Thoracic aorta (tissue), 1 donor: ENCODE measurements around a stretch of chr2.

GRCh38 chr2:229415855-229416877, 145.1 kb upstream of the PID1 start:
- RAMPAGE, long total RNA = no peak

- RAMPAGE, long total RNA = no peak
Measured at GRCh38 chr2:229791699-229792475, 77.5 kb upstream of the DNER start.

DNA sequence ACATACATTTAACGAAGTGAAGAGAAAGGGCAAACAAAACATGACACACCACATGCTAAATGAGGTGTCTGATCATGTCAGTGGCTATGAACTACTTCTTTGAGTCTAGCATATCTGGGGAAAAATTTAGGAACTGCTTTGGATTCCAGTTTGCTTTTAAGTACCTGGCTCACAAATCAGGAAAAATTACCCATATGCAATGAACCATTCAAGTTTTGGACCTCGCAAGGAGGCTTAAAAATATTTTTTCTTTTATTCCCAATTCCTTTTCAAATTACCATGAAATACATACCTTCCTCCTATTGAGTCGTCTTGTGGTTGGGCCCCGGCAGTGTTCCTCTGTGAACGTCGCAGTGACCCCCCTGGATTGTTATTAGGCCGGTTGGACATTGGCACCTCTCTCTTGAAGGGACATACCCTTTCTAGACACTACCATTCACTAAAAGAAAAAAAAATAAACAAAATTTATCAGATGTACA, 42.1 kb downstream of the TRIP12 start:
- RAMPAGE, long total RNA = no peak

DNA sequence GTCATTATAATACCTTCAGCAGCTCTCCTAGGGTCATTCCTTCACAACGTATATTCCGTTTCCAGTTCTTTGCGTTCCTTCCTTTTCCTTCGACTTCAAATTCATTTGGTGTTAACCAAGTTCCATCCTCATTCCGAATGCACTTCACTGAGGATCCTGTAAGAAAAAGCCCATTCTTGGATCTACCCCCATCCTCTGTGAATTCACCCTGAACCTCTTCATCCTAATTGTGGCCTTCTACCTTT, 42.3 kb downstream of the SP110 start:
- RAMPAGE, long total RNA = no peak

DNA sequence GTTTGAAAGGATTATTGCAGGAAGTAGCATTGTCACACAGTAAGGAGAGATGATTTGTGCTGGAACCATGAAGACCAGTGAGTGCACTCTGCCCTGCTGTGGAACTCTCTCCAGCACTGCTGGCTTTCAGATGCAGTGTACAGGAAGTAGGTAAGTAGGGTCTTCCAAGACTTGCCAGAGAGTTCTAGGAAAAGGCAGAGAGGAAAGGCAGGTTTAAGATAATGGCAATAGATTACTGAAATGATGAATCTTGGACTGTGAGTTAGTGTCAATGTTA, 11.2 kb downstream of the SP110 start:
- RAMPAGE, long total RNA = no peak

DNA sequence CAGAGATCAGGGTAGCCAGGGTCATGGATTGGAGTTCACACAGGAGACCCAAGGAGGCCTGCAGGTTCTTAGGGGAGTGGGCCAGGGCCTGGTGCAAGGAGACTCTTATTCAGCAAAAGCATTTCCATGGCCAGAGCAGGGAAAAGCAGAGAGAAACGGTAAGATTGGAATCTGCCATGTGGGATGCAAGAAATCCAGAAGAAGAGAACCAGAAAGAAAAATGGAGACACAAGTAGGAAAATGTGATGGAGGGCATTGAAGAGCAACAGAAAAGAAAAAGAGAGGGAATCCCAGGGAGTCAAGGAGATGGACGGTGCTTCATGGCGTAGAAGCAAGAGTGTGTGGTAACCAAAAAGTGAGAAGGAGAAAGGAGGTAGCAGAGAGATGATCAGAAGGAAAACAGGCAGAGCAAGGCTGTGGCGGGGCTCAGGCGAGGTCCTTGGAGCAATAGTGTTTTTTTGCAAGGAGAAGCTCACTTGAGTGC, 18.9 kb downstream of the SP140 start:
- RAMPAGE, long total RNA = no peak

DNA sequence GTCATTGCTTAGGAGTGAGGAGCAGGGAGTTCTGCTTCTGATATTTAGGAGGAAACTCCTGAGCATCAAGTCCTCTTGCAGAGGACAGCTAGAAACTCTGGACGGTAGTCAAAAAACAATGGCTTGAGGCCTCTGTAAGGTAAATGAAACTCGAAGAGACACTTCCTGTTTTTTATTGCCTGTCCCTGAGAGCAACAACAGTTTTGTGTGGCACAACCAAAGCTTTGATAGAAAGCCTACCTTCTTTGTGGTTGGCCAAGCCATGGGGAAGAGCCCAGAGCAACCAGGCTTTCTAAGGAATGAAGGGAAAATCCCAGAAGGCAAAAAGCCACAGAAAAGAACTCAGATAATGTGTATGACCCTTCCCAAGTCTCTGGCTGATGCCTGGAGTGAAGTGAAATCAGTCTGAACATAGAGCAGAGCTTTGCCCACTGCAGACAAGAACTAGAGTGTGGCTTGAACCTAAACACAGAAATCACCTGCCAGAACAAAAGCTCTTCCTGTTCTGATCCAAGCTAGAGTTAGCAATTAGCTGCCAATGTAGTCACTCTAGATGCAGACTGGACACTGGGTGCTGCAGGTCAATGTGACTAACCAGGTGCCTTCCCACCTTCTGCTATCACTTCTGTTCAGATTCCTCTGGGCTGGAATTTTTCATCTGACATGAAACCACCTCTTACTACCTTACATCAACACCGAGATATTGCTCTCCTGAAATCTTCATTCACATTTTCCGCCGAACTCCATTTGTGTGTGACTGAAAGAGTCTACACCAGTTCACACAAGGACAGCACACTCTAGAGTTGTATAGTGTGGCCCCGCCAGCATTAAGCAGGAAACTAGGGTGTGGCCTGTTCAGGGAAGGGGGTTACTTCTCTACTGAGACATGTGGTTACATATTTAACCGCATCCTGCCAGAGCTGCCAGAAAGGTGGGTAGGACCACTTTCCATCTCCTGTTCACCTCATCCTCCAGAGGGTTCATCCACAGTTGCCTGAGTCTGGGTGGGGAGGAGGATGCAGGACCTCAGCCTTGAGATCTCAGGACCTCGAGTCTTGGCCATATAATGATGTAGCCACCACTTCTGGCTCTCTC, 8.1 kb upstream of the SP140L start:
- RAMPAGE, long total RNA = no peak

DNA sequence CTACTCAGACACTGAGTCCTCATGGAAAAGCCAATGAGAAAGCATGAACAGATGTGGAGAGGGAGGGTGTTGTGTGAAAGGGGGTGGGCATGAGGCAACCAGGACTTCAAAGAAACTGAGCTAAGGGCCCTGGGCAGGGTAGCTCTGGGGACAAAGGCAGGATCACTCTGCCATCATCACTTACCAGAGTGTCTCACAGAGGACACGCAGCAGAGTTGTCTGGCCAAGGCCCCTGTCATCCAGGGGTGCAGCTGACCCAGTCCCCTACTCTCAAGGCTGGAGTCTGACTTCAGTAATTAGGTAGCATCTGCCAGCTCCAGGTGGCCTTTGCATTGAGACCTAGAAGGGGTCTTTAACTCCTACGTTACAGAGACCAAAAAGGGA, 32.6 kb downstream of the SP100 start:
- RAMPAGE, long total RNA = no peak

GRCh38 chr2:230449304-230449905, 33.4 kb downstream of the SP100 start:
- RAMPAGE, long total RNA = no peak

- RAMPAGE, long total RNA = no peak
Measured at GRCh38 chr2:230466984-230467416, 51.0 kb downstream of the SP100 start.

- RAMPAGE, long total RNA = no peak
Measured at GRCh38 chr2:230520071-230521105, 104.4 kb downstream of the SP100 start.

DNA sequence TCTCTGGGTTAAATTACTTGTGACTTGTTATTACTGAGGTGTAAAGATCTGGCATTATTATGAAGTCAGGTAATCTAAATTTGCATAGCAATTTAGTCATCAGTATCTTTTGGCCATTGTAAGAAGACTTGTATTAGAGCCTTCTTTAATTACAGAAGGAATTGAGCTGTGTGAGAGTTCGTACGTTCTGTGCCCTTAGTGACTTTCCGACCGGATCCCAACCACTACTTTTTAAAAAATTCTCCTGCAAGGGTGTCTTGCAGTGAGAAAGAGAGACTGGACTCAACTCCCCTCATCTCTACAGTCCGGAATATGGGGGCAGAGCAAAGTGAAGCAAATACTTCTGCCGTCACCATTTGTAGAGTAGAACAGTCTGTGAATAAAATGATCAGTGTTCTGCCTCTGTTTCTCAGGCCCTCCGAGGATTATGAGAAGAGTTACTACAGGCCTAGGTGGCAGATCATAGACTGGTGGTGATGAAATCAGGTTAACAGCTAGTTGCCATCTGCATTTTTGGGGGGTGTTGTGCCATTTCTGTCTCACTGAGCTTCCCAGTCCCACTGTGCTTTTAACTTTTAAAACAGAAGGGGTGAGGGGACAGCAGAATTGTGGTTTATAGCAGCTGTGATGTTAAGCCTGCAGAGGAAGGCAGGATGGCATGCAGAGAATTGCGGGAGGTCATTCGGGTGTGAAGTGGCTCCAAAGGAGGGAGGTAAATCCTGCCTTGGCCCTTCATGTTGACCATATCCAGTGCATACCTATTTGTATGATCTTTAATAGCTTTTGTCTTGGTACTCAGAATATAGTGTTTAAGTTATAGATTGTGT, 4.8 kb downstream of the CAB39 start:
- RAMPAGE, long total RNA = no peak

- RAMPAGE, long total RNA = no peak
Measured at GRCh38 chr2:230723044-230723724, 10.5 kb downstream of the CAB39 start.

GRCh38 chr2:230742807-230743613, 30.4 kb downstream of the CAB39 start:
- RAMPAGE, long total RNA = no peak

GRCh38 chr2:230801565-230802508, 62.9 kb upstream of the ITM2C start:
- RAMPAGE, long total RNA = no peak

DNA sequence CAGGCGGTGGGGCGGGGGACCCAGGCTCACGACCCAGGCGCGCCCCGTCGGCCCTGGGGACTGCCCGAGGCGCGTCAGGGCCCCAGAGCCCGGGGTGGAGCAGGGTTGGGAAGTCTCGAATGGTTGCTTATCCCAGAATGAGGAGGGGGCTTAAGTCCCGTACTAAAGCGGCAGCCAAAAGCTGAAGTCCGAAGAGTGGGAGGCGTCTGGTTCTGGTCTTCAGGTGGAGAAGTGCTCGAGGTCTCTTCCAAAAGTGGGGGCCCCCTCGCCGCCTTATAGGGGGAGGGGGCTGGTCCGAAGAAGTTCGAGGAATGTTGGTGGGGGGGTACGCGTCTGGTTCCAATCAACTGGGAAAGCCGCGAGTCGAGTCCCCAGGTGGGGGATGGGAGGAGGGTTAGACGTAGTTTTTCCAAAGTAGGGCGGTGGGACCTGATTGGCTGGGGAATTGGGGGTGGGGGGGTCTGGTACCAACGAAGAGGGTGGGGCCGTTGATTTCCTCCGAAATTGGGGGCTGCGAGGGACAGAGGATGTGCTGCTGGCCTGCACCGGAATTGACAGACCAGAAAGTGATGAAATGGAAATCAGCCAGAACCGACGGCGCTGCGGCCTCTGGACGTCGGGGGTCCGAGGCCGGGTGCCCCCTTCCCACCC, 547 bp downstream of the ITM2C start:
- RAMPAGE, long total RNA = no peak

- RAMPAGE, long total RNA = no peak
Measured at GRCh38 chr2:230880041-230880361, 15.3 kb downstream of the ITM2C start.

DNA sequence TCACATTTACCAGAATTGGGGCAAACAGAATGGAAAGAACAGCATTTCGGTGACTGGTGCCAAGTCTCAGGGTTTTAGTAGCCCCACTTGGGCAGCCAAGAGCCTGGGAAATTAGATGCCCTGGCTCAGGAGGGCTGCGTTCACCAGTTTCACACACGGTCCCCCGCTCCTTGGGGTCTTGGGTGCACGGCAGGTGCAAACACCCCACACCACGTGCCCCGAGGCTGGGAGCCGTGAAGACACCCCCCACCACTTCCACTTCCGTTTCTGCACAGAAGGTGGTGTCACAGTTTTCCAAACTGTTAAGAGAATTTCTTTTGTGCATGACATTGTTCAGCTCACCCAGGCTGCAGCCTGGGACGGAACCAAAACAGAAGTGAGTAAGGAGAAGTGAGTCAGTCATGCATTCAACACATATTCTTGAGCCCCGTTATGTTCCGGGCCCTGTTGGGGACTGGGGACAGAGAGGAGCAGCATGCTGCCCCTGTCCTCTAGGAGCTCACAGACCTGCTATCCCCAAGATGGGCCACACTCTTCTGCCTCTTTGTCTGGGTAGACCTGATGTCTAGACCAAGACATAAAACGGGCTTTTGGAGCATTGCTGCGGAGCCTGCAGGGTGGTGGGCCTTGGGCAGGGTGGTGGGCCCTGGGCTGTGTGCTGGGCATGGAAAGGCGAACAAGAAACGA, 29.6 kb downstream of the ITM2C start:
- RAMPAGE, long total RNA = no peak

GRCh38 chr2:230902225-230902611, 22.8 kb downstream of the GPR55 start:
- RAMPAGE, long total RNA = no peak

- RAMPAGE, long total RNA = no peak
Measured at GRCh38 chr2:231037689-231038411, 527 bp downstream of the C2orf72 start.